Melanocyte of skin (primary cell): ENCODE measurements around a stretch of chr16.

DNA sequence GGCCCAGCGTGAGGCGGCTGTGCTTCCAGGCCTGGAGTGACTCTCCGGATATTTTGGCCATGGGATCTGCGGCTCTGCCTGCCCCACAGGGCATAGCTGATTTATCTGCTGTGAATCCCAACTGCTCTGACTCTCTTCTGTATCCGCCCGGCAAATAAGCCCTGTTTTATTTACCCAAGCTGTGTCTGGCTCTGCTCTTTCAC is 33.4 kb downstream of the GTF3C1 start:
- CAGE, long polyA plus RNA, 2 experiments: no peak in any of the 2 experiments

DNA sequence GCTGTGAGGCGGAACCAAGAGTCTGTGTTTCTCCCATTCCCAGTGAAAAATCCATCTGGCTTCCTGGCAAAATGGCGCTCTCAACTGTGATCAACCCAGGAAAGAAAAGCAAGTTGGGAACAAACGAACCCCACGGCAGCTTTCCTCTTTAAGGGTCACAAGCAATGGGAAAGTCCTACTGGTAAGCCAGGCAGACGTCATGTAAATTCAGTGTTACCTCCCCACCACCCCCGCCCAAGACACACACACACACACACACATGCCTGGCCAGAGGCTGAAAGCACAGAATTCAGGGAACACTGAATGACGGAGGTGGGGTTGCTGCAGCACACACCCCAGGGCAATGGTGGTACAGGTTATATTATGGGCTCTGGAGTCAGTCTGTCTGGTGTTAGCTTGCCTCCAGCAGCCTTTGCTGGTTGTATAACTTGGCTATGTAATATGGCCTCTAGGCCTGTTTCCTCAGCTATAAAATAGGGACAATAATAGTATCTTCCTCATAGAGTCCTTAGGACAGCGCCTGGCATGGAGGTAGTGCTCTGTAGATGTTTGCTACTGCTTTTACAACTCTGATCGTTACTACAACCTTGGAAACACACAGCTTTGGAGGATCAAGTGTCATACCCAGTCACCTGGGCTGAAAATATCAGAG is 31.6 kb downstream of the GTF3C1 start:
- CAGE, long polyA plus RNA, 2 experiments: no peak in any of the 2 experiments

- CAGE, long polyA plus RNA, 2 experiments: no peak in any of the 2 experiments
These were observed 171.6 kb downstream of the KATNIP start for GRCh38 chr16:27721356-27722056.

GRCh38 chr16:27748821-27749395 is 199.0 kb downstream of the KATNIP start:
- CAGE, long polyA plus RNA, 2 experiments: no peak in any of the 2 experiments

DNA sequence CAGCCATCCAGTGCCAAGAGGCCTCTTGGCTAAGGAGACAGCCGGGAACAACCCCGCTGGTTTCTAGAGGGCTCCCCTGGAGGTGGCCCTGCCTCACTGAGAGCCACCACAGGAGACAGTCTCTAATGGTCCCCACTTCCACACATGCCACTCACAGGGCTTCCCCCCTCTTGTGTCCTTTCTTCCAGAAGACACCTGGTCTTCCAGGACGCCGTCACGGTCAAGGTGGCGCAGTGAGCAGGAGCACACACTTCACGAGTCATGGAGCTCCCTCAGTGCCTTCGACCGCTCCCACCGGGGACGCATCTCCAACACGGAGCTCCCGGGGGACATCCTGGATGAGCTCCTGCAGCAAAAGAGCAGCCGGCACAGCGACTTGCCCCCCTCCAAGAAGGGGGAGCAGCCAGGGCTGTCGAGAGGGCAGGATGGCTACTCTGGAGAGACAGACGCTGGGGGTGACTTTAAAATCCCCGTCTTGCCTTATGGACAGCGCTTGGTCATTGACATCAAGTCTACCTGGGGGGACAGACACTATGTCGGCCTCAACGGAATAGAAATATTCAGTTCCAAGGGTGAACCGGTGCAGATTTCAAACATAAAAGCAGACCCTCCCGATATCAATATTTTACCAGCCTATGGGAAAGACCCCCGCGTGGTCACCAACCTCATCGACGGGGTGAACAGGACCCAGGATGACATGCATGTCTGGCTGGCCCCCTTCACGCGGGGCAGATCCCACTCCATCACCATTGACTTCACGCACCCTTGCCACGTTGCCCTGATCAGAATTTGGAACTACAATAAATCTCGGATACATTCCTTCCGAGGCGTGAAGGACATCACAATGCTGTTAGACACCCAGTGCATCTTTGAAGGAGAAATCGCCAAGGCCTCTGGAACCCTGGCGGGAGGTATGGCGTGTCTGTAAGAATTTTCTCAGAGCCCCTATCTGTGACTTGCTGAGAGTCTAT is 199.7 kb downstream of the KATNIP start:
- CAGE, long polyA plus RNA, 2 experiments: no peak in any of the 2 experiments

DNA sequence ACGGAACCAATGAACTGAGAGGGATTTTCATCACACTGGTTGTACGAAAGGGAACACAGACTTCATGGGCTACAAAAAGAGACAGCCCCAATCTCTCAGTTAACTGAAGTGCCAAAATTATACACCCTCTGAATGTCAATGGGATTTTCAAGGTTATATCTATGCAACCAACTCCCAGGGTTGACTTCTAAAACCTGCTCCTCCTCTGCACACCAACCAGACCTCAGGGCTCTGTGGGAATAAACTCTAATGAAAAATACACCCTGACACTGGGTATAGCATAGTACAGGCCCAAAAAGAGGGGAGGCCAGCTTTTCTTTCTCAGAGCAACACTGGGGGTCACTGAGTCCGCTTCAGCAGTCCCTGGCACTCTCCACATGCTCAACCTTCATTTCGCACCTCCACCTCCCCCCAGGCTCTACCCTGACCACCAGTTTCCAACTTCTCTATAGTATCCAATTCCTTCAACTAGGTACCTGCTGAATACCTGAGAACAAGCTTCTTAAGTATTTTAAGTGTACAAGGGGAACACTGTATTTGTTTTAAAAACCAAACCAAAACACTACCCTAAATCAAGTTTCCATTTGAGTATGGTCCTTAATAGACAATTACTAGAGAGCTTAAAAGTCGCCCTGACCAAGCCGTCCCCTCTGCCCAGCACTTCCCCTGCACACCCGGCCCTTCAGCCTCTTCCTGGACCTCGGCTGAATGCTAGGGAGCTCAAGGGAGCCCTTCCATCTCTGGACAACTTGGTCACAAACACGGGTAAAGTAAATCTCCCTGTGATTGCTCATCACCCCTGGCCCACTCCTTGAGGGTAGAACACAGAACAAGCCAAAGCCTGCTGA is 64.7 kb upstream of the GSG1L start:
- CAGE, long polyA plus RNA, 2 experiments: no peak in any of the 2 experiments

DNA sequence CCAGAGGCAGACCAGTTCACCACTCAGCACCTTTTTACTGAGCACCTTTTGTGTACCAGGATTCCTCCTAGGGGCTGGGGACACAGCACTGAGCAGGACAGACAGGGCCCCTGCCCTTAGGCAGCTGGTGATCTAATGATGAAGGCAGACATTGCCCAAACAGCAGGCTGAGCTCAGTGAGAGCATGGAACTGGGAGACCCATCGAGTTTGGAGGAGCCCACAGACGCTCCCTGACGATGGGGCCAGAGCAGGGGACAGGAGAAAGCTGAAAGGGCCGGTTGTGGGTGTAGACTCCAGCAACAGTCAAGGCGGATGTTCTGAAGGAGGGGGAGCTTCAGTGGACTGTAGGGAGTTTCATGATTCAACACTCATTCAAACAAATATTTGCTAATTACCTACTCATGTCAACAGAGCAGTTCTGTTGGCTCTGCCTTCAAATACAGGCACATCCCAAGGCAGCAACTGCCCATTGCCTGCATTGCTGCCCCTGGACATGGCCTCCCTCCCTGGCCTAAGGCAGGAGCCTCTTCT is 32.1 kb downstream of the SBK1 start:
- CAGE, long polyA plus RNA, 2 experiments: no peak in any of the 2 experiments

GRCh38 chr16:28532189-28532771 is 6.5 kb downstream of the NUPR1 start:
- CAGE, long polyA plus RNA, 2 experiments: no peak in any of the 2 experiments

DNA sequence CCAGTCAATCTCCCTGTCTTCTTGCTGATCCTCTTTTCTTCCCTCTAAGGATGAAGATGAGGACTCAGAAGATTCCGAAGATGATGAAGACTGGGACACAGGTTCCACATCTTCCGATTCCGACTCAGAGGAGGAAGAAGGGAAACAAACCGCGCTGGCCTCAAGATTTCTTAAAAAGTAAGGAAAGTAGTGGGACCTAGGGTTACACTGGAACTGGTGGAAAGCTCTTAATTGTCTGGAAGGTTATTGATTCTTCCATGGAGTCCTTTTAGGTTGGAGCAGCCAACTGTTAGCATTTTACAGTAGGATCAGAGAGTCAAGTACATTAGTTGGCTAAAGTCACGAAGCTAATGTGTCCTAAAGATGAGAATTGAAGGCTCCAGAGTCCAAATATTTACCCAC is 4.0 kb downstream of the EIF3C start:
- CAGE, long polyA plus RNA, 2 experiments: no peak in any of the 2 experiments

DNA sequence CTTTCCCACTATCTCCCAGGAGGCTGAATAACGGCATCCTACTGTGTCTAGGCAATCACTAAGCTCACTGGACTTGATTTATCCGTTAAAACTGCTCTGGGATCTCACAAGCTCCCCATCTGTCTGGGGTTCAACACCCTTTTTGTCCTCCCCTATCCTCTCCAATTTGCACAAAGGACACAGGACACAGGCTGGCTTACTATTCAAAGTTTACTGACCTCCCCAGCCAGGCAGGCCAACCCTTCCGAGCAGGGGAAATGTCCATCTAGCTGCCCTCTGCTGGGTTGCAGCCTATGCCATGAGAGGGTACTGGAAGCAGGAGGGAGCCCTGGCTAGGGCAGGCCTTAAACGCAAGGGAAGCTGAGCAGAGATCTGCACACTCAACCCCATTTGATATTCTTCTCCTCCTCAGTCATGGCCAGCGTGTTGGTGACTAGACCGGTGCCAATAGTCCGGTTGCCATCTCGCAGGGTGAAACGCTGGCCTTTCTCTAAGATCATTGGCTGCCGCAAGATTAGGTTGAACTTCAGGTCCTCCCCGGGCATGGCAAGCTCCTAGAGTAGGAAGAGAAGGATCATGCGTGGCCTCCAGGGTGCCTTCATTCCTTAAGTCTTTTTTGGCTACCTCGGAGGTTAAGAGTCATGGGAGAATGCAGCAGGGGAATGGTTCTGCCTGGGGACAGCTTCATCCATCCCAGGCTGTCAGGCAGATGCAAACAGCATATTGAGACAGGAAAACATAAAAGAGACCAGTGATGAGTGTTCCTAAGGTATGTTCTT is 3.4 kb downstream of the TUFM start:
- CAGE, long polyA plus RNA, 2 experiments: no peak in any of the 2 experiments

DNA sequence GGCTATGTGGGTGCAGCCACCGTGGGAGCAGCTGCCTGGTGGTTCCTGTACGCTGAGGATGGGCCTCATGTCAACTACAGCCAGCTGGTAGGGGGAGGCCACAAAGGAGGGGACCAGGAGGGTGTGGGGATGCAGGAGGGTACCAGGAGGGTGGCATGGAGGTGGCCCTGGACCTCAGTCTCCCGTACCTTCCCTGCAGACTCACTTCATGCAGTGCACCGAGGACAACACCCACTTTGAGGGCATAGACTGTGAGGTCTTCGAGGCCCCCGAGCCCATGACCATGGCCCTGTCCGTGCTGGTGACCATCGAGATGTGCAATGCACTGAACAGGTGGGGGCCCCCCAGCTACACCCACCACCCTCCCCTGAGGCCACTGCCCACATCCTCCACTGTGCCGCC is 22.5 kb downstream of the RABEP2 start:
- CAGE, long polyA plus RNA, 2 experiments: no peak in any of the 2 experiments

DNA sequence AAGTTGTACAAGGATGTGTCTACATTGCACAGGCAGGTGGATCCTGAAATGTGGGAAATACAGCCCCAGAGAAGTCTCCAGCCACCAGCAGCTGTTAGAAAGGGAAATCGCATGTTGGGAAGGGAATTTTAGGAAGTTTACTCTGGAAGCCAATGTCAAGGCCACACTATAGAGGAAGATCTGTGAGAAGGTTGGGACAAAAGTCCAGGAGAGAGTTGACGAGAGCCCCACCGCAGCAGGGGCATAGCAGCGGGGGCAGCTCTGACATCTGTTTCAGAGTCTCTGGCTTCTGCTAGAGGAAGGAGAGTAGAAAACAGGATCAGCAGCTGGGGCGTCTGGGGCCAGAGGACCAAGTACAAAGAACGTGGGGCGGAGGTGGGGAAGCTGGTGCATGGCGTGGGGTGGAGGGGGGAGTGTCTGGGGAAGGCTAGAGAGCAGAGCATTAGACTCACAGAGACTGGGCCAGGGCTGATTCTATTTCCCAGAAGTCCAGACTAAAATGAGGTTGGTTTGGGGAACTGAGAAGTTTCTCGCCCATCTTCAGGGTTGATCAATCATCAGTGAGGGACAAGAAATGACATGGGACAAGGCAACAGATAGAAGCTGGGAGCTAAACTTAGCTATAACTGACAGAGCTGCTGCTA is 1.3 kb downstream of the RABEP2 start:
- CAGE, long polyA plus RNA, 2 experiments: no peak in any of the 2 experiments

- CAGE, long polyA plus RNA, 2 experiments: no peak in any of the 2 experiments
These were observed 519 bp downstream of the NFATC2IP start for GRCh38 chr16:28951080-28951831.

- CAGE, long polyA plus RNA, 2 experiments: no peak in any of the 2 experiments
These were observed 7.7 kb upstream of the SPNS1 start for GRCh38 chr16:28966751-28967361.

- CAGE, long polyA plus RNA, 2 experiments: no peak in any of the 2 experiments
These were observed 164.1 kb downstream of the LAT start for GRCh38 chr16:29148885-29149479.

GRCh38 chr16:29231145-29231733 is 175.3 kb downstream of the NPIPB11 start:
- CAGE, long polyA plus RNA, 2 experiments: no peak in any of the 2 experiments

GRCh38 chr16:29300220-29300695 is 106.3 kb downstream of the NPIPB11 start:
- CAGE, long polyA plus RNA, 2 experiments: no peak in any of the 2 experiments

- CAGE, long polyA plus RNA, 2 experiments: no peak in any of the 2 experiments
These were observed 69.2 kb downstream of the NPIPB11 start for GRCh38 chr16:29337250-29337825.

- CAGE, long polyA plus RNA, 2 experiments: no peak in any of the 2 experiments
These were observed 4.1 kb downstream of the SPN start for GRCh38 chr16:29666959-29667750.

- CAGE, long polyA plus RNA, 2 experiments: no peak in any of the 2 experiments
These were observed 21.3 kb downstream of the QPRT start for GRCh38 chr16:29700208-29700798.